Endothelial cell of umbilical vein (primary cell): ENCODE measurements around the genes CFAP57 and TMEM125.

- PRO-cap: no peak
CAGE:
- cytosol, long polyA minus RNA: no peak
- cytosol, long polyA plus RNA: no peak
- long polyA plus RNA: no peak
- nucleus, long polyA minus RNA: no peak
- nucleus, long polyA plus RNA: no peak
These were observed 1.6 kb downstream of the SLC2A1 start for GRCh38 chr1:42956789-42957696.

- PRO-cap: no peak
CAGE:
- cytosol, long polyA minus RNA: no peak
- cytosol, long polyA plus RNA: no peak
- long polyA plus RNA: no peak
- nucleus, long polyA minus RNA: no peak
- nucleus, long polyA plus RNA: no peak
These were observed 48.9 kb upstream of the SLC2A1 start for GRCh38 chr1:43007140-43008317.

- PRO-cap: no peak
CAGE:
- cytosol, long polyA minus RNA: no peak
- cytosol, long polyA plus RNA: no peak
- long polyA plus RNA: no peak
- nucleus, long polyA minus RNA: no peak
- nucleus, long polyA plus RNA: no peak
These were observed 10.1 kb upstream of the CFAP144 start for GRCh38 chr1:43137404-43138121.

GRCh38 chr1:43164221-43164652 lies 7.9 kb downstream of the EBNA1BP2 start:
- PRO-cap: no peak
CAGE:
- cytosol, long polyA minus RNA: no peak
- cytosol, long polyA plus RNA: no peak
- long polyA plus RNA: start-site peak on the minus strand at chr1:43164358-43164418, 52 and 82 reads in 2 replicates
- nucleus, long polyA minus RNA: no peak
- nucleus, long polyA plus RNA: no peak

DNA sequence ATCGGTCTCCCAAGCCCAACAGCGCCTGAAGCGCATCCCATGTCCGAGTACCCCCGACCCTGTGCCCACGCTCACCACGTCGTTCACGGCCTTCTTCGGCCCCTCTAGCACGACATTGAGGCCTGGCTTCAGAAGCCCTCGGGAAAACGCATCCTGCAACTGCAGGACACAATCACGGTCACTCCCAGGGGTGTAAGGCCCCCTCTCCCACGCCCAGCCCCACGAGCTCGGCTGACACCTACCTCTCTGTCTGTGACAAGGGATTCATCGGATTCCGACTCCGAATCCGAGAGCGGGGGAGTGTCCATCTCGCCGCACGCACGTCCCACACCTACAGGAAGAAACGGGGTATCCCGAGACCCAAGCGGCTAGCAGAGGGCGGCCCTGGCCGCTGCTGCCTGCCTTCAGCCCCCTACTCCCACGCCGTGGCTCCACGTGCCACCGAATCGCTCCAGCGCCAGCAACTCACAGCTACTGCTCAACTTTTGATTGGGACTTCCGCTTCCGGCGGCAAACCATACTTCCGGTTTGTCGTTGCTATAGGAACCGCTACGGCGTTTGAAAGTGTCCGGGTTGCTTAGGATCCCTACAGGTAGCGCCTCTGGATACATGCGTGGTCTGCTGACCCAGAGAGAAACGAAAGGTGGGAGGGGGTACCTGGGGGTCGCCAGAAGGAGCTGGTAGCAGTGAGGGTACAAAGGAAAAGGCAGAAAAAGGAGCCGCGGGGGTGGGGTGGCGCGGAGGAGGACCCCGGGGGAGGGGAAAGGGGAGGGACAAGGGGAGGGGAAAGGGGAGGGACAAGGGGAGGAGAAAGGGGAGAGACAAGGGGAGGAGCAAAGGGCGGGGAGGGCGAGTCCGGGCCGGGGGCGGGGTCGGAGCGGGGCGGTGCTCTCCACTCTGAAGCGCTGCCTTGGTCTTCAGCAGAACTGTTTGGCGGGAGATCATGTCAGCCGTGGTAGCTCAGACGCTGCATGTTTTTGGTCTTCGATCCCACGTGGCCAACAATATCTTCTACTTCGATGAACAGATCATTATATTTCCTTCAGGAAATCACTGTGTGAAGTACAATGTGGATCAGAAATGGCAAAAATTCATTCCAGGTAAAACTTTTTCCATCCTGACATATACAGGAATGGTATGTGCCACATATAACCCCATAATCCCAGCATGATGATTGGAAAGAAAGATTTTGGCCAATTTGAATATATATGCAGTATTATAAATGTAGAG lies at the start of gene CFAP57:
TSS of gene CFAP57 (plus strand) at position 520 of the 1,230 bp plus-strand sequence.
- PRO-cap: bidirectional peak, plus-strand start at position 567 of the sequence, minus-strand start at position 450 of the sequence; unidirectional peak, plus-strand start at position 930 of the sequence
CAGE:
- cytosol, long polyA minus RNA: start-site peak on the minus strand centred at position 467 of the sequence, 49 bp wide, 304 reads
- cytosol, long polyA plus RNA: start-site peak on the minus strand centred at position 473 of the sequence, 67 bp wide, 3,491 and 2,926 reads in 2 replicates
- long polyA plus RNA: start-site peak on the minus strand centred at position 466 of the sequence, 52 bp wide, 943 and 870 reads in 2 replicates
- nucleus, long polyA minus RNA: start-site peak on the minus strand centred at position 468 of the sequence, 36 bp wide, 176 reads
- nucleus, long polyA plus RNA: start-site peak on the minus strand centred at position 473 of the sequence, 67 bp wide, 872 and 1,372 reads in 2 replicates

DNA sequence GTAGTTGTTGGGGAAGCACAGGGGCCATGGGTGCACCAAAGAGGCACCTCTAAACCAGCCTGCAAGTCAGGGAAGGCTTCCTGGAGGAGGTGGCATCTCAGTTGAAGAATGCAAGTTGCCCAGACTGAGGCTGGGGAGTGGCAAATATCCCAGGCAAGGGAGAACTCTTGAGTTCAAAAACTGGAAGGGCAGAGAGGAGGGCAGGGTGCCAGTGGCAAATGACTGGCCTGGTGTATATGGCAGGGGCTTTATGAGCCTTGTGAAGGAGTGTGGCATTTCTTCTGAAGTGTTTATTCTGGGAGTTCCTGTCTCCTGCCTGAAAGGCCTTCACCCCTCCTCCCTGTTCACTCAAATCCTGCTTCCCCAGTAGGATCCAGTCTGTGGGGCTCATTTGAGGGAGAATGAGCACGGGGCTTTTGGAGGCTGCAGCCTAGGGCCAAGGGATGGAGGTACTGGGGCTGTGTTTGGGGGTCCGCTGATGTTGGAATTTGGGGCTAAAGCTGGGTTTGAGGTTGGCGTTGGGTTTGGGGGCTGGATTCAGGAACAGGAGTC lies at the start of gene TMEM125:
TSS of gene TMEM125 (plus strand) at position 347 of the 552 bp plus-strand sequence.
- PRO-cap: no peak
CAGE:
- cytosol, long polyA minus RNA: no peak
- cytosol, long polyA plus RNA: no peak
- long polyA plus RNA: no peak
- nucleus, long polyA minus RNA: no peak
- nucleus, long polyA plus RNA: no peak

- PRO-cap: no peak
CAGE:
- cytosol, long polyA minus RNA: no peak
- cytosol, long polyA plus RNA: no peak
- long polyA plus RNA: no peak
- nucleus, long polyA minus RNA: no peak
- nucleus, long polyA plus RNA: no peak
These were observed 7.8 kb downstream of the C1orf210 start for GRCh38 chr1:43277511-43278060.

GRCh38 chr1:43279878-43281088 lies 5.1 kb downstream of the C1orf210 start:
- PRO-cap: no peak
CAGE:
- cytosol, long polyA minus RNA: no peak
- cytosol, long polyA plus RNA: no peak
- long polyA plus RNA: no peak
- nucleus, long polyA minus RNA: no peak
- nucleus, long polyA plus RNA: no peak

DNA sequence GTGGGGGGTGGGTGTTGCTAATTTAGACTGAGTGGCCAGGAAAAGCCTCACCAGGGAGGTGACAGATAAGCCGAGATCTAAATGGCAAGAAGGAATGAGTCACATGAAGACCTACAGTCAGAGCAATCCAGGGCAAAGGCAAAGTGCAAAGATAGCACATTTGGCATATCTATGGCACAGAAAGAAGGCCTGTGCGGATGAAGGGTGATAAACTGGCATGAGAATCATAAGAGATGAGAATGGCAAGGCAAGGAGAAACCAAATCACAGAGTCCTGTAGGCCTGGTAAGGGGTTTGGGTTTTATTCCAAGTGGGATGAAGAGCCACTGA lies 7.6 kb downstream of the MPL start:
- PRO-cap: no peak
CAGE:
- cytosol, long polyA minus RNA: no peak
- cytosol, long polyA plus RNA: no peak
- long polyA plus RNA: no peak
- nucleus, long polyA minus RNA: no peak
- nucleus, long polyA plus RNA: no peak

DNA sequence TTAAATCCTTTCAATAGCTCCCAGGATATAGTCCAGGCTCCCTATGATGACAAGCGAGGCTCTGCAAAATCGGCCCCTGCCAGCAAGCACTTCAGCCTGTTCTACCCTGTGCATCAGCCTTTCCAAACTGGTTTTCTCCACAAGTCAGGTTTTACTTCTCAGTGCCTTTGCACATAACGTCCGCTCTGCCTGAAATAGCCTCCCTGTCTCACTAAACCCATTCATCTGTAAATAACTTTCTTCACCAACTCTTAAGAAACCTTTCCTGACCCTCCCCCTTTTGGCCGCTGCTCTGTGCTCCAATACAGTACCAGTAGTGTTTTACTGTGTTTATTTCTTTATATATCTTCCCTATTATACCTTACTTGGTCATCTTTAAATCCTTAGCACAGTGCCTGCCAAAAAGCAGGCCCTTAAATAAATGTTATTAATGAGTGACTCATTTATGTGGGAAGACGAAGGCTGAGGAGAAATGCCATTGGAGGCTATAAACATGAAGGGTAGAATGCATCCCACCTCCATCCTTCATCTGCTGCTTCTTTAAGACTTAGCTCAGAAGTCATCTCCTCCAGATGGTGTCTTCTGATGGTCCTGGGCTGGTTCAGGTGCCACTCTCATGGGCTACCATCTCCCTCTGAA lies 8.8 kb upstream of the CDC20 start:
- PRO-cap: no peak
CAGE:
- cytosol, long polyA minus RNA: no peak
- cytosol, long polyA plus RNA: no peak
- long polyA plus RNA: no peak
- nucleus, long polyA minus RNA: no peak
- nucleus, long polyA plus RNA: no peak

GRCh38 chr1:43387265-43387716 lies 2.3 kb downstream of the MED8 start:
- PRO-cap: no peak
CAGE:
- cytosol, long polyA minus RNA: no peak
- cytosol, long polyA plus RNA: no peak
- long polyA plus RNA: no peak
- nucleus, long polyA minus RNA: no peak
- nucleus, long polyA plus RNA: no peak

GRCh38 chr1:43455158-43455994 lies 1.6 kb upstream of the HYI start:
- PRO-cap: no peak
CAGE:
- cytosol, long polyA minus RNA: no peak
- cytosol, long polyA plus RNA: no peak
- long polyA plus RNA: no peak
- nucleus, long polyA minus RNA: no peak
- nucleus, long polyA plus RNA: no peak

- PRO-cap: bidirectional peak, plus-strand start at chr1:43473092, minus-strand start at chr1:43473059
CAGE:
- cytosol, long polyA minus RNA: no peak
- cytosol, long polyA plus RNA: no peak
- long polyA plus RNA: no peak
- nucleus, long polyA minus RNA: no peak
- nucleus, long polyA plus RNA: no peak
These were observed 19.0 kb upstream of the HYI start for GRCh38 chr1:43472420-43473409.

DNA sequence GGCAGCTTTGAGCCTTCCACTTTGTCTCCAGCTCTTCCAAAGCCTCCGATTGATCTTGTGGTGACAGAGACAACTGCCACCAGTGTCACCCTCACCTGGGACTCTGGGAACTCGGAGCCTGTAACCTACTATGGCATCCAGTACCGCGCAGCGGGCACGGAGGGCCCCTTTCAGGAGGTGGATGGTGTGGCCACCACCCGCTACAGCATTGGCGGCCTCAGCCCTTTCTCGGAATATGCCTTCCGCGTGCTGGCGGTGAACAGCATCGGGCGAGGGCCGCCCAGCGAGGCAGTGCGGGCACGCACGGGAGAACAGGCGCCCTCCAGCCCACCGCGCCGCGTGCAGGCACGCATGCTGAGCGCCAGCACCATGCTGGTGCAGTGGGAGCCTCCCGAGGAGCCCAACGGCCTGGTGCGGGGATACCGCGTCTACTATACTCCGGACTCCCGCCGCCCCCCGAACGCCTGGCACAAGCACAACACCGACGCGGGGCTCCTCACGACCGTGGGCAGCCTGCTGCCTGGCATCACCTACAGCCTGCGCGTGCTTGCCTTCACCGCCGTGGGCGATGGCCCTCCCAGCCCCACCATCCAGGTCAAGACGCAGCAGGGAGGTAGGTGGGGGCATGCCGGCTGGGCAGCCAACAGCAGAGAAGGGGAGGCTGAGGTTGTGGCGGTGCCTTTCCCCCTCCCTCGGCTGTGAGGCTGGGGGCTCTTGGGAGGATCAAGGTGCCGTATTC lies 58.8 kb upstream of the KDM4A start:
- PRO-cap: no peak
CAGE:
- cytosol, long polyA minus RNA: no peak
- cytosol, long polyA plus RNA: no peak
- long polyA plus RNA: no peak
- nucleus, long polyA minus RNA: no peak
- nucleus, long polyA plus RNA: no peak

DNA sequence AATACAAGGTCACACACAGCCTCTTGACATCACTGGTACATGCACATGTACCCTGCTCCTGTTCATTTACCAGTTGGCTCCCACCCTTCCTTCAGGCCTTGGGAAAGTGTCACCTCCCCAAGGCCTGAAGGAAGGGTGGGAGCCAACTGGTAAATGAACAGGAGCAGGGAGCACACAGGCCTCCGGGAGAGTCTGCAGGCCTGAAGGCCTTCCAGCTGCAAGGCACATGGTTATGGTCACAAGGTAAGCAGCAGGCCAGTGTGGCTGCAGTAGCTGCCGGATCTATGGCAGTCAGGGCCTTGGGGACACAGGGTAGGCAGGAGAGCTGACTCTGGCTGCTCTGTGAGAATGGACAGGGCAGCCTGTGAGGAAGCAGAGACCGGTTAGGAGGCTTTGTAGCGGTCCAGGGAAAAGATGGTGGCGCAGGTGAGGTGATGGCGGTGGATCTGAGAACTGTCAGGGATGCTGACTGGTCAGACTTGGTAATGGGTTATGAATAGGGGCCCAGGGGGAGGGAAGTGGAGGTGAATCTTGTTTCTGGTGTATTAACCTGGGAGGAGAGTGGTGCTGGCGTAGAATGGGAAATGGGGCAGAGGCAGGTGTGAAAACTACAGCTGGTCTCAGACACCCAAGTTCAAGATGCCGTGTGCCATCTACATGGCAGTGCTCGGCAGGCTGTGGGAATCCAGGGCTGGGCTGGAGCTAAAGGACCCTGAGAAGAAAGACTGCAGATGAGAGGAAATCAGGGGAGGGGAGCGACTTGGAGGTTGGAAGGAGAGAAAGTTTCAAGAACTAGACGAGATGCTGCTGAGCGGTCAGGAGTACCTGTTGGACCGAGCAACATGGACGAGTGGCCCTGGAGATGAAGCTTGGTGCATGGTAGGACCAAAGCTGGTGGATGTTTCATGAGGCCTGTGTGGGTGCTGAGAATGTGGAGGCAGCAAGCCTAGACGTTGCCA lies 55.5 kb upstream of the KDM4A start:
- PRO-cap: no peak
CAGE:
- cytosol, long polyA minus RNA: no peak
- cytosol, long polyA plus RNA: no peak
- long polyA plus RNA: no peak
- nucleus, long polyA minus RNA: no peak
- nucleus, long polyA plus RNA: no peak

DNA sequence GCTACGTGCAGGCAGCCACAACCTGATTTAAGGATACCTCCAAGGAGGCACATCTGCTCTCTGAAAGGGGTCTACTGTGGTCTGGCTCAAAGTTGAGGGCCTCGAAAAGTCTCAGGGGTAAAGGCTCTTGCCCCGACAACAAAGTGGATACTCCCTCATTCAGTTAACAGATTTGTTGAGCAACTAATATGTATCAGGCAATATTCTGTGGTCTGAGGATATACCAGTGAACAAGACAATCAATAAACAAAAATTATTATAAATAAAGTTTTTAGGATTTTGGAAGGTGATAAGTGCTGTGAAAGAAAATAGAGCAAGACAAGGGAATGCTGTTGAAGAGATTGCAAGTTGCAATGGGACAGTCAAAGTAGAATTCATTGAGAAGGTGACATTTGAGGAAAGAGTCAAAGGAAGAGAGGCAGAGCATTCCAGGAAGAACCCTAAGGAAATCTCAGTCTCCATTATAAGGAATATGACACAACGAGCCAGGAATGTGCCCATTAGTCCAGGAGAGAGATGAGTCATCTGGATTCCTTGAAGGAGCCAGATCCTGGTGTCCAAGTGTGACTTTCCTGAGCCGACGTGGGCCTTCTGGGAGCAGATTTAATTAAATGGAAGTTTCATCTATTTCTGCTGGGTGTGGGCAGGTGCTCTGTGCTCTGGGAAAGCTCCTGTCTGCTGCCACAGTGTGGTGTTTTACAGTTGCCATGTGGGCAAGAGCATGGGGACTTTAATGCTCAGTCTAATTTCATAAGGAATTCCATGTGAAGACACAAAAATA lies 111.7 kb upstream of the ARTN start:
- PRO-cap: bidirectional peak, plus-strand start at position 566 of the sequence, minus-strand start at position 442 of the sequence
CAGE:
- cytosol, long polyA minus RNA: no peak
- cytosol, long polyA plus RNA: no peak
- long polyA plus RNA: no peak
- nucleus, long polyA minus RNA: no peak
- nucleus, long polyA plus RNA: no peak

DNA sequence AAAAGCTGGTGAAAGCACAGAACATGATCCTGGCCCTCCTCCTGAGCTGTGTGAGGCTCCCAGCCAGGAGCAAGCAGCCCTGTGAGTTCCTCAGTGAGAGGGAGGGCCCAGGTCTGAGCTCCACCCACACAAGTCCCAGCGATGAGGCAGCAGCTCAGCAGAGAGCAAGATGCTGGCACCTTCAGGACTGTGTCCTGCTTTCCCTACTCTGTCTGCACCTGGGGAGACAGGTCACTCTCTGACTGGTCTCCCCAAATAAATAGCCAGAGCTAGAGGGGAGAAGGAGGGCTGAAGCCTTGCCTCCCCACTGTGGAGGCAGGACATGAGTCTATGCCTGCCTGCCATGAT lies 75.1 kb upstream of the ARTN start:
- PRO-cap: no peak
CAGE:
- cytosol, long polyA minus RNA: no peak
- cytosol, long polyA plus RNA: no peak
- long polyA plus RNA: no peak
- nucleus, long polyA minus RNA: no peak
- nucleus, long polyA plus RNA: no peak

DNA sequence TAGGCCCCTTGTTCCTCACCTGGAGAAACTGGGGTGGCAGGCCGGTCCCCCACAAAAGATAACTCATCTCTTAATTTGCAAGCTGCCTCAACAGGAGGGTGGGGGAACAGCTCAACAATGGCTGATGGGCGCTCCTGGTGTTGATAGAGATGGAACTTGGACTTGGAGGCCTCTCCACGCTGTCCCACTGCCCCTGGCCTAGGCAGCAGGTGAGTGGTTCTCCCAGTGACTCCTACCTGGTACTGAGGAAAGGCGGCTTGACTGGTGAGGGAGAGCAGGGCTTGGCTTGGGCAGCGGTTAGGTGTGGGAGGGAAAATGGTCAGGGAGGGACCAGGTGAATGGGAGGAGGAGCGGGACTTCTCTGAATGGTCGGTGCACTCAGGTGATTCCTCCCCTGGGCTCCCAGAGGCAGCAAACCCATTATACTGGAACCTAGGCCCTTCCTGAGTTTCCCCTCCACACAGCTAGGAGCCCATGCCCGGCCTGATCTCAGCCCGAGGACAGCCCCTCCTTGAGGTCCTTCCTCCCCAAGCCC lies 2.0 kb downstream of the ARTN start:
- PRO-cap: no peak
CAGE:
- cytosol, long polyA minus RNA: no peak
- cytosol, long polyA plus RNA: no peak
- long polyA plus RNA: no peak
- nucleus, long polyA minus RNA: no peak
- nucleus, long polyA plus RNA: no peak

DNA sequence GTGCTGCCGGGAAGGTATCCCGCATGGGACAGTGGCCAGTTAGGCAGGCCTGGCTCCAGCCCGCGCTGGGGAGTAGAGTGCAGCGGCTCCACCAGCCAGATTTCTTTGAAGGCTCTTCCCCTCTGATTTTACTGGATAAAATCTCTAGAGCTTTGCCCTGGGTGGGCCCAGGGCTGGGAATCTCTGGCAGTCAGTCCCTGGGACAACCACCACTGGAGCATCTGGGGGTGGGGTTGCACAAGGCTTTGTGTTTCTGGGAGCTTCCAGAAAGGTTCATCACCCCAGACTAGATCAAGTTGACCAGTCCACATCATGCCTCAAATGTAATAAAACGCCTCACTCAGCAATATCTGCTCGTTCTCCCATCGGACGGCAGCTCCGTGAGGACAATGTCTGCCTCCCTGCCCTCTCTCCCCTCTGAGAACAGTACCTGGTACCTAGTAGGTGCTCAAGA lies 14.5 kb downstream of the CCDC24 start:
- PRO-cap: no peak
CAGE:
- cytosol, long polyA minus RNA: no peak
- cytosol, long polyA plus RNA: no peak
- long polyA plus RNA: no peak
- nucleus, long polyA minus RNA: no peak
- nucleus, long polyA plus RNA: no peak

DNA sequence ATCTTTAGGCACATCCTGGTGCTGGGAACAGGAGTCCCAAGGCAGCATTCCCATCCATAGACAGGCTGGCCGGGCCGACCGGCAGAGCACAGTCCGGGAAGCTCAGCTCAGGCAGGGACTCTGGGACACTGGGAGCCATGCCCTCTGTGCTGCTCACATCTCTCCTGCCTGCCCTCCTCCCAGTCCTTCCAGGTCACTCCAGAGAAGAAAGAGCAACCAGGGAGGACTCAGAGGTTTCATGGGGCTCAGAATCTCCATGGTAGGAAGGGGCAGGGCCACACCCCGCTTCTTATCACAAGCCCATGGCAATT lies 9.2 kb downstream of the SLC6A9 start:
- PRO-cap: no peak
CAGE:
- cytosol, long polyA minus RNA: no peak
- cytosol, long polyA plus RNA: no peak
- long polyA plus RNA: no peak
- nucleus, long polyA minus RNA: no peak
- nucleus, long polyA plus RNA: no peak